ENCODE data around the genes ADAMTSL1, FOCAD and IFNA1.

- CAGE, long polyA plus RNA, result no peak
- RRBS, result no CpG with 5 or more reads among the region's 12 CpGs
These were observed 327.1 kb downstream of the SH3GL2 start for GRCh38 chr9:17906045-17906358.

DNA sequence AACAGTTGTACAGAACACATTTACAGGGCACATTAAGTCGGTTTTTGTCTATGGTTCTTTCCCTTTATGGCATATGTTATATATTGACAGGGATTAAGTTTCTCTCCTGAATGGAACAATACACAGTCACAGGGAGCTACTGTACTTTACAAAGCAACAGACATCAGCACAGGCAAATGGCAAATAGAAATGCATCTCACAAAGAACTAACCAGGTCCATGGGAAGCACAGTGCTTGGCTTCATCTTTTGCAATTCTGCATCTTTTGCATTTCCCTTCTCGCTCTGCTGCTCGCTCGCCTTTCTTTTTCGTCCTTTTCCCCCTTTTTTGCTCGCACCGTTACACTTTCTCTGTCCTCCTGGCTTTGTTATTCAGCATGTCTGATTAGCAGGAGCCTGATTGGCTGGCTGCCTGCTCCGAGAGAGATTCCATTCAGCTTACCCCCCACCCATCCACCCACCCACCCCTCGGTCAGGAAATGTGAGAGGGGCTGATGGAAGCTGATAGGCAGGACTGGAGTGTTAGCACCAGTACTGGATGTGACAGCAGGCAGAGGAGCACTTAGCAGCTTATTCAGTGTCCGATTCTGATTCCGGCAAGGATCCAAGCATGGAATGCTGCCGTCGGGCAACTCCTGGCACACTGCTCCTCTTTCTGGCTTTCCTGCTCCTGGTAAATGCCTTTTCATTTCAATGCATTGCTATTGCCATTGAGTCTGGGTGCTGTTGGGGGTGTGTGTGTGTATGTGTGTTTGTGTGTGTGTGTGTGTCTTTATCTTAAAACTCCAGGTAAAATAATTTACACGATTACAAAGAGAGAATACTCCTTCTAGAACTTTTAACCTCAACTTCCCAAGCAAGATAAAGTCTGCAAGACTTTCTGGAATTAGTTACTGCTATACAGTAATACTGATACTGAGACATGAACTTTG lies at the start of gene ADAMTSL1:
TSS of gene ADAMTSL1 (plus strand) at position 529 of the 930 bp plus-strand sequence.
- CAGE, long polyA plus RNA, result no peak
- RRBS, result no CpG with 5 or more reads among the region's 14 CpGs

GRCh38 chr9:19183931-19185133 lies 46.2 kb upstream of the DENND4C start:
- CAGE, long polyA plus RNA, result no peak
- RRBS, result no CpG with 5 or more reads among the region's 12 CpGs

DNA sequence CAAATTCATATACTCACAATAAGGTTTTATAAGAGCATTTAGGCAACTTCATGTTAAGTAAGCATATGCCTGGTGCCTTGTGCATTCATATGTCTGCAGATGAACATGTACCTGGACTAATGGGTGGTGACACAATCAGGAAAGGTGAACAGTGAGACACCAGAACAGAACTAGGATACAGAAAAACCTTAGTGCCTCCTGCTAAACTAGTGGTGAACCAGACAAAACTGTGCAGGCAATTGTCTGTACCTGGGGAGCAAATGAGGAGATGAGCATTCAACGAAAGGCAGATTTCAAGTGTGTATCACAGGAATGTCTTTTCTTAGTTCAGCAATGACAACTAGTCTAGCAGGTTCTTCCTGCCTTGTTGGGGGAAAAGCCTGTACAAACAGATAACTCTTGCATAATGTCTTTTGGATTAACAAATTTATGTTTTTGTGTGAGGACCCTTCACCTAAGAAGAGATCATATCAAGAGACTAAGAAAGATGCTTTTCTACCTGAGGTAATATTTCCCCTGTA lies 21.9 kb upstream of the DENND4C start:
- CAGE, long polyA plus RNA, result no peak
- RRBS, result no CpG with 5 or more reads among the region's 1 CpG

DNA sequence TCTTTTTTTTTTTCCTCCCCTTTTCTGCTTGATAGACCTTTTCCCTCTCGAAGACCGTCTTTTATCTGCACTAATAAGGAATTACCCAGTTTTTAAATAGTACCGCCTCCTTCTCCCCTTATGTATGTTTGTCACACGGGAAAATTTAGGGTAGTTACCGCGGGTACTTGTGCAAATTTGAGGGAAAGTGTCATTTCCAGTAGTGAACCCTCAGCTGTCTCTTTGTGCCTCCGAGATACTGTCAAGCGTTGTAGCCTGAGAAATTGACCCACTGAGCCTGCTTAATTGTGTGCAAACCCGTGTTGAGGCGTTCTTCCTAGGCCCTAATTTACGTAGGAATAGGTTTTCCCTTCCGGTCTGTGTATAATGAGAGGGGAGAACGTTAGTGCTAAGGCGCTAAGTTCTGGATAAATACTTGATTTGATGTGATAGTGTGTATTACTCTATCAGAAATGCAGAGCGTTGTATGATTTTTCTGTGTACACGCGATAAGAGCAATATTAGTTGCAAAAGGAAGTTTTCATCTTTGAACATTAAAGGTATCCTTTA lies 1.1 kb downstream of the DENND4C start:
- CAGE, long polyA plus RNA, result no peak
- RRBS, result no CpG with 5 or more reads among the region's 17 CpGs

- CAGE, long polyA plus RNA, result no peak
- RRBS, result no CpG with 5 or more reads among the region's 1 CpG
These were observed 6.4 kb downstream of the RPS6 start for GRCh38 chr9:19373435-19374138.

DNA sequence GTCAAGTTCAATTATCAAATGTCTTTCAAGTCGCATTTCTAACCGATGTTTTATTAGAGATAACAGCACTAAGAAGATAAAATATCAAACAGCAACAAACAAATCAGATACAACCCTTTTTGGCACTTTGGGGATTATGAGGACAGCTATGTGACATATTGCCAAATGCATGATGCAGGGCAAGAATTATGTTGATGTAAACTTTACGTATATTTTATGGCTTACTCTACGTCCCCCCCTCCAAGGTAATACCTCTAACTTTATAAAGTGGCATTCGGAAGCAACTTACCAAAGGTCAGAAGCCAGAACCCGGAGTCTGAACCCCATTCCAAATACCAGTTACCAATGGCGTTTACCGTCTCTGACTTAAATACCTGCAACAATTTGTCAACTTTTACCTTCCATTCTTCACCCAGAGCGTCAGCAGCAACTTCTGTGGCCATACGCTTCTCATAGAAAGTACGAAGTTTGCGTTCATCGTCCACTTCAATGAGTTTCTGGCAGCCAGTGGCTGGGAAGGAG lies 886 bp downstream of the RPS6 start:
- CAGE, long polyA plus RNA, result no peak
- RRBS, result no CpG with 5 or more reads among the region's 13 CpGs

- CAGE, long polyA plus RNA, result no peak
- RRBS, result no CpG with 5 or more reads among the region's 3 CpGs
These were observed 4.4 kb upstream of the ACER2 start for GRCh38 chr9:19404283-19404841.

GRCh38 chr9:19441659-19442343 lies 33.0 kb downstream of the ACER2 start:
- CAGE, long polyA plus RNA, result no peak
- RRBS, result no CpG with 5 or more reads among the region's 7 CpGs

GRCh38 chr9:20256554-20256807 lies 365.8 kb downstream of the MLLT3 start:
- CAGE, long polyA plus RNA, result no peak
- RRBS, result no CpG with 5 or more reads among the region's 1 CpG

GRCh38 chr9:20574799-20575406 lies 47.4 kb downstream of the MLLT3 start:
- CAGE, long polyA plus RNA, result no peak
- RRBS, result no CpG with 5 or more reads among the region's 7 CpGs

- CAGE, long polyA plus RNA, result no peak
- RRBS, result no CpG with 5 or more reads among the region's 8 CpGs
These were observed 1.6 kb upstream of the MLLT3 start for GRCh38 chr9:20623876-20624368.

DNA sequence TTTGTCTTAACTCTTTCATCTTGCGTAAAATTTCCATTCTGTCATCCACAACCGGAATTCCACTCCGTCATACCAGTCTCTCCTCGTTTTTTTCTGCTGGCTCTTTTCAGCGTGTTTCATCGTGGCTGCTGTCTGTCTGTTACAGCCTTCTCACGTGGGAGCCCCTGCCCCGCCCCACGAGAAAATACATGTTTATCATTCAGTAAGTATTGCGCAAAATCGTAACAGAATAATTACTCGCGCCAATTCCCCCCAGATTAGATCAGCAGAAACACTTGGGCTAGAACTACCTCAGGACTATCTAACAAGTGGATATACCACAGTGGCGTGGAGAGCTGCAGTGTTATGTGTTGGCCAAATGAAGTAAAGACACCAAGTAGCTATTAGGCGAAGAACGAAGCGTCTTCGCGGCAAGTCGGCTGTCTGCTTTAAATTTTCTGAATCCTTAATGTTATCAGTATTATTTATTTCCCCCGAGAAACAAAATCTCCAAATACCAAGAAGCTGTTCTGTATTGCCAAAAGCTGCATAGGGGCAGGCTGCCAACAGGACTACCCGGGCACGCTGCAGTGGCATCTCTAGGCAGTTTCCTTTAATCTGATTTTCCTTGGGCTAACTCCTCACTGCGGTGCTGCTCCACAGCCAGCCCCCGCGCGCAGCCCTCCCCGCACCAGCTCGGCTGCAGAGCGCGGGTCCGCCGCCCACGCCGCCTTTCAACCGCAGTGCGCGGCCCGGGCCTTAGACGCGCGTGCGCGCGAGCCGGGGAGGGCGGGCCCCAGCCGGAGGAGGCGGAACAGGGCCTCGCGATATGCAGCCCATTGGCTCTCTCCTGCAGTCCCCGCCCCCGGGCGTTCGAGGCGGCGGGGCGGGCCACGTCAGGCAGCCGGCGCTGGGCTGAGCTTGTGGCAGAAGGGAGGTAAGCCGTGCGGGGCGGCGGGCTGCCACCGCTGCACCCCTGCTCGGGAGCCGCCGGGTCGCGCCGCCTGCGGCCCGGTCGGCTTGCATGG lies at the start of gene FOCAD:
TSS of gene FOCAD (plus strand) at position 882 of the 1,007 bp plus-strand sequence.
- CAGE, long polyA plus RNA, result no peak
- RRBS, result 1% methylated on average over 18 of the region's 75 CpGs

GRCh38 chr9:20831159-20831475 lies 147.1 kb downstream of the FOCAD start:
- CAGE, long polyA plus RNA, result no peak
- RRBS, result no CpG with 5 or more reads among the region's 2 CpGs

- CAGE, long polyA plus RNA, result no peak
- RRBS, result 2% methylated on average over 8 of the region's 35 CpGs
These were observed 10.9 kb upstream of the IFNA2 start for GRCh38 chr9:21395939-21396648.

DNA sequence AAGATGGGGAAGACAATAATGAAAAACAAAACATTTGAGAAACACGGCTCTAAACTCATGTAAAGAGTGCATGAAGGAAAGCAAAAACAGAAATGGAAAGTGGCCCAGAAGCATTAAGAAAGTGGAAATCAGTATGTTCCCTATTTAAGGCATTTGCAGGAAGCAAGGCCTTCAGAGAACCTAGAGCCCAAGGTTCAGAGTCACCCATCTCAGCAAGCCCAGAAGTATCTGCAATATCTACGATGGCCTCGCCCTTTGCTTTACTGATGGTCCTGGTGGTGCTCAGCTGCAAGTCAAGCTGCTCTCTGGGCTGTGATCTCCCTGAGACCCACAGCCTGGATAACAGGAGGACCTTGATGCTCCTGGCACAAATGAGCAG lies at the start of gene IFNA1:
TSS of gene IFNA1 (plus strand) at position 174 of the 379 bp plus-strand sequence.
- CAGE, long polyA plus RNA, result no peak
- RRBS, result no CpG with 5 or more reads among the region's 3 CpGs

DNA sequence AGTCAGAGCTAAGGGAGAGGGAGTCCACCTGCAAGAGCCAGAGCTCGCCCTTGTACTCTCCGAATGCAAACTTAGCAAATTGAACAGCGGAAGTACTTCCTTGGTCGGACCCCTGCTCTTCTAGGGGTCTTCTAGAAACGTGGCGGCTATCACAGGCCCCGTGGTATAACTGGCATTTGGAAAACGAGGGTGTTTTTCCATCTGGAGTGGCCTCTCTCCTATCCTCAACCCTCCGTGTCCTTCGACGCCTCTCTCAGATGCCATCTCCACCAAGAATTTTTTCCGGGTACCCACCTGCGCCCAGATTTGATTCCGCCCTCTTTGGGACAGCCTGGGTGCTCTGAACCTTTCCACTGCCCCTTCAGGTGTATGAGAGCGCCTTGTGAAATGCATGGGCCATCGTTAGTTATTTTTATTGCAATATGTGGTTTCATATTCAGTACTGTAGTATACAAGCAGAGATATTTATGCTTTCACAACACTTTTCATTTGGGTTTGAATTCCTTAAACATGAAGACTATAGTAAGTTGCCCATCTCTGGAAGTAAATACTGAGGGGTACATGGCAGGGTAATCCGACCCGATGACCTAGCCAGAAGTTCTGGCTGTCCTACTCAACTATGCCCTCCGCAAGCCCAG lies 78.1 kb upstream of the IFNE start:
- CAGE, long polyA plus RNA, result no peak
- RRBS, result no CpG with 5 or more reads among the region's 19 CpGs

- CAGE, long polyA plus RNA, result no peak
- RRBS, result no CpG with 5 or more reads among the region's 3 CpGs
These were observed 9.9 kb downstream of the MTAP start for GRCh38 chr9:21812200-21812868.

- CAGE, long polyA plus RNA, result no peak
- RRBS, result no CpG with 5 or more reads among the region's 2 CpGs
These were observed 12.1 kb upstream of the CDKN2A start for GRCh38 chr9:21986811-21987123.

- CAGE, long polyA plus RNA, result no peak
- RRBS, result 2% methylated on average over 7 of the region's 40 CpGs
These were observed 14.6 kb downstream of the CDKN2B start for GRCh38 chr9:21994497-21994903.